Vein endothelial cell (primary cell): ENCODE results near the genes TAF3 and CELF2.

GRCh38 chr10:7412253-7412891, 1.5 kb upstream of the SFMBT2 start:
- CAGE, long polyA plus RNA = no peak

DNA sequence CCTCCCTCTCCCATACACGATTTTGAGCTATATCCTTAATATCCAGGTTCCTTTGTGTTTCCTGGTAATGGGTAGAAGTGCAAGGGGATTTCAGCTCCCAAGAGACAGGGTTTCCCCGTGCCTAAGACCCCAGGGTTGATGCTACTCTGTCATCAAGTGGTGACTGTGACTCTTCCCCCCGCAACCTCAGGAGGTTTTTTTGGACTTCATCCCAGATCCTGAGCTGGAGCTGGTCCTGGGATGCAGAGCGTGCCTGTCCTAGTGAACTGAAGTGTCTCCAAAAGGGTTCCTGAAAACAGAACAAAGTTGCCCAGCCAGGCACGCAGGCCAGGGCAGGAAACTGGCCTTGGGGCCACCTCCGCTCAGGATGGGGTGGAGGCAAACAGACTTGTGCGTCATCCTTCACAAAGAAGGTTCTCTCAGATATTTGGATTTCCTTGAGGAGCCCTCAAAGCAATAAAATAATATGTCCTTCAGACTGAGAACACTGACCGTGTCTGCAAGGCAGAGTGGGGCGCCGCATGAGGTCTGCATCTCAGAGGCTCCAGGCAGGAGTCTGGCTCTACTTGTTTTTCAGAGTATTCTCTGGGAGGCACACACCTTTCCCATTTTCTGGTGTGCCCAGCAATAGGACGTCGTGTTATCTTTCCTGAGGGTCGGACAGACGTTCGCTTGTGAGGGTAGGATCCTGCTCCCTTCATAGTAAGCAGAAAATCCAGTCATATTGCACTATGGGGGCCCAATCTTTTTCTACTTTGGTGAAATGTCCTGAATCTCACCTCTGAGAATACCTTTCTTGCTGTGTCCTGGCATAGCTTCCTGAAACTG, 118.8 kb downstream of the ITIH5 start:
- CAGE, long polyA plus RNA = no peak

DNA sequence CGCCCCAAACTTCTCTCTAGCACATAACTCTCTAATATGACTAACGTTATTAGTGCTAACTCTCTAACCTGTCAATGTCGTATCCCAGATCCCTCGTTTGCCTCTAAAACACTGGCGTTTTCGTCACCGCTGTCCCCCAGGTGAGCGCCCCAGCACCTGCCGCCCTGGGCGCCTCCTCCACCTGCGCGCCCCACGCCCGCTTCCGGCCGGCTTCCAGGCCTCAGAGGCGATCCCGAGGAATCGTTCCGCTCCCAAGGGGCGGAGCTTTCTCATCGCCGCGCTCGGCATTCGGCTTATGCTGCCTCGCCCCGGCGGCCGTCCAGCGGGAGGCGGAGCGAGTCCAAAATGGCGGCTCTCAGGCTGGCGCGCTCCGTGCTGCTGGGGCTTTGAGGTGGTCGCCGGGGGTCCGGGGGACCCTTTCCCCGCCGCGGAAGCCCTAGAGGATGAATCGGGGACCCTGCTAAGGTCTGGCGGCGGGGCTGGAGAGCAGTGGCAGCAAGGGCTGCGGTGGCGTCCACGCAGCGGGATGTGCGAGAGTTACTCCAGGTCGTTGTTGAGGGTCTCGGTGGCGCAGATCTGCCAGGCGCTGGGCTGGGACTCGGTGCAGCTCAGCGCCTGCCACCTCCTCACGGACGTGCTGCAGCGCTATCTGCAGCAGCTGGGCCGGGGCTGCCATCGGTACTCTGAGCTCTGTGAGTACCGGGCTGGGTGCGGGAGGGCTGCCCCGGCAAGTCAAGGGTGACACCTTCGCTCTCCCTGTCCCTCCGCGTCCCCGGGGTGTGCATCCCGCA, at the start of gene TAF3:
TSS of gene TAF3 (plus strand) at position 322 of the 791 bp plus-strand sequence.
- CAGE, long polyA plus RNA = no peak

DNA sequence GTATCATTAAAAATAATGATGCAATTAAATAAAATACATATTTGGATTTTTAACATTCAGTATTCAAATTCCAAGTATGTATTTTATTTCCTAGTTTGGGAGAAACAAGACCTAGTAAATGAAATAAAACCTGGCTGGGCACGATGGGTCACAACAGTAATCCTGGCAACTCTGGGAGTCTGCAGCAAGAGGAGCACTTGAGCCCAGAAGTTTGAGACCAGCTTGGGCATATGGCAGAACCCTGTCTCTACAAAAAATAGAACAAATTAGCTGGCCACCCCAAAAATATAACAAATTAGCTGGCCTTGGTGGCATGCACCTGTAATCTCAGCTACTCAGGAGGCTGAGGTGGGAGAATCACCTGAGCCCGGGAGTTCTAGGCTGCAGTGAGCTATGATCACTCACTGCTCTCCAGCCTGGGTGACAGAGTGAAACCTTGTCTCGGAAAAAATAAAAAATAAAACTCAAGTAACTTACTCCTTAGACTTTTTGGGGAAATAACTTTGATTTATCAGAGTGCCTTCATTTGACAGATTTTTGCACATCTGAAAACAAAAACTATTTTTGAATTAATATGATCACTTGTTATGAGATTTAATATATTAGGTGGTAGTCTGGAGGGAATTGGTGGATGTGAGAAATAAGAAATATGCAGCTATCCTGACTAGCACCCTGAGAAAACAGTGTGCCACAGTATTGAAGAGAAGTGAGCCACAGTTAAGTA, 61.7 kb downstream of the TAF3 start:
- CAGE, long polyA plus RNA = no peak

- CAGE, long polyA plus RNA = no peak
Measured at GRCh38 chr10:7964653-7965798, 89.5 kb upstream of the GATA3 start.

DNA sequence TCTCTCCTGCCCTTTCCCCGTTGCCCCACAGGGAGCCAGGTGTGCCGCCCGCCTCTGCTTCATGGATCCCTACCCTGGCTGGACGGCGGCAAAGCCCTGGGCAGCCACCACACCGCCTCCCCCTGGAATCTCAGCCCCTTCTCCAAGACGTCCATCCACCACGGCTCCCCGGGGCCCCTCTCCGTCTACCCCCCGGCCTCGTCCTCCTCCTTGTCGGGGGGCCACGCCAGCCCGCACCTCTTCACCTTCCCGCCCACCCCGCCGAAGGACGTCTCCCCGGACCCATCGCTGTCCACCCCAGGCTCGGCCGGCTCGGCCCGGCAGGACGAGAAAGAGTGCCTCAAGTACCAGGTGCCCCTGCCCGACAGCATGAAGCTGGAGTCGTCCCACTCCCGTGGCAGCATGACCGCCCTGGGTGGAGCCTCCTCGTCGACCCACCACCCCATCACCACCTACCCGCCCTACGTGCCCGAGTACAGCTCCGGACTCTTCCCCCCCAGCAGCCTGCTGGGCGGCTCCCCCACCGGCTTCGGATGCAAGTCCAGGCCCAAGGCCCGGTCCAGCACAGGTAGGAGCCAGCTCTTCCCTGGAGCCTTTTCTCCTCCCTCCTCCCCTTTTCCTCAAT, 3.9 kb downstream of the GATA3 start:
- CAGE, long polyA plus RNA = no peak

DNA sequence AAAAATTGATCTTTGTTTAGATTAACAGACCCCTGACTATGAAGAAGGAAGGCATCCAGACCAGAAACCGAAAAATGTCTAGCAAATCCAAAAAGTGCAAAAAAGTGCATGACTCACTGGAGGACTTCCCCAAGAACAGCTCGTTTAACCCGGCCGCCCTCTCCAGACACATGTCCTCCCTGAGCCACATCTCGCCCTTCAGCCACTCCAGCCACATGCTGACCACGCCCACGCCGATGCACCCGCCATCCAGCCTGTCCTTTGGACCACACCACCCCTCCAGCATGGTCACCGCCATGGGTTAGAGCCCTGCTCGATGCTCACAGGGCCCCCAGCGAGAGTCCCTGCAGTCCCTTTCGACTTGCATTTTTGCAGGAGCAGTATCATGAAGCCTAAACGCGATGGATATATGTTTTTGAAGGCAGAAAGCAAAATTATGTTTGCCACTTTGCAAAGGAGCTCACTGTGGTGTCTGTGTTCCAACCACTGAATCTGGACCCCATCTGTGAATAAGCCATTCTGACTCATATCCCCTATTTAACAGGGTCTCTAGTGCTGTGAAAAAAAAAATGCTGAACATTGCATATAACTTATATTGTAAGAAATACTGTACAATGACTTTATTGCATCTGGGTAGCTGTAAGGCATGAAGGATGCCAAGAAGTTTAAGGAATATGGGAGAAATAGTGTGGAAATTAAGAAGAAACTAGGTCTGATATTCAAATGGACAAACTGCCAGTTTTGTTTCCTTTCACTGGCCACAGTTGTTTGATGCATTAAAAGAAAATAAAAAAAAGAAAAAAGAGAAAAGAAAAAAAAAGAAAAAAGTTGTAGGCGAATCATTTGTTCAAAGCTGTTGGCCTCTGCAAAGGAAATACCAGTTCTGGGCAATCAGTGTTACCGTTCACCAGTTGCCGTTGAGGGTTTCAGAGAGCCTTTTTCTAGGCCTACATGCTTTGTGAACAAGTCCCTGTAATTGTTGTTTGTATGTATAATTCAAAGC, 19.5 kb downstream of the GATA3 start:
- CAGE, long polyA plus RNA = no peak

- CAGE, long polyA plus RNA = no peak
Measured at GRCh38 chr10:8416571-8416789, 362.0 kb downstream of the GATA3 start.

DNA sequence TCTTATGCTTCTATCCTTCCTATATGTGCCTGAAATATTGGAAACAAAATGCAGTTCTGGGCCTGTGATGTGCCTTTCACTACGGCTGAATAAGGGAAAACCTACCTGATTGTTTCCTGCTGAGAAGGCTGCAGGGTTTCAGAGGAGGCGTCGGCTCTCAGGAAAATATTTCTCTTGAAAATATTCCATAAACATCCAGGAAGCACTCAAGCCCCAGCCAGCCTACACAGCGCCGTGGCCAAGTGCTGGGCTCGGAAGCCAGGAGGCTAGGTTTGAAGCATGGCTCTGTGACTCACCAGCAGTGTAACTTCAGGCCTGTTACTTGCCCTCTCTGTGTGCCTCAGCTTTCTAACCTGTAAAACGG, 399.0 kb downstream of the GATA3 start:
- CAGE, long polyA plus RNA = no peak

DNA sequence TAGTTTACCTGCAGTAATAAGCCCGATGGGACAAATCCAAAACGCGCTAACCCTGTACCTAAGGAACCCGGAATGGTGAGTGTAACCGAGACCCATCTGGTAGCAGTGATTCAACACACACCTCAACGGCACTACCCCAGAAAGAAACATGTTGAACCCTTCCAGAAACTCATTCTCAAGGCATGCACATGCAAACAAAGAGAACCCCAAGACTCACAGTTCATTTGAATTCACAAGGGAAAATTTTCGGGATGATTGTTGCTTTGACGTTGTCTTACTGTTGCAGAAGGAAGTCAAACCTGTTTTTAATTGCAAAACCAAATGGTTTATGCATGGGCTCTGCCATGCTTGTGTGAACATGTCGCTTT, 539.6 kb downstream of the GATA3 start:
- CAGE, long polyA plus RNA = no peak

- CAGE, long polyA plus RNA = no peak
Measured at GRCh38 chr10:10794673-10795288, 222.9 kb upstream of the CELF2 start.

GRCh38 chr10:10796154-10797135, 221.2 kb upstream of the CELF2 start:
- CAGE, long polyA plus RNA = no peak

DNA sequence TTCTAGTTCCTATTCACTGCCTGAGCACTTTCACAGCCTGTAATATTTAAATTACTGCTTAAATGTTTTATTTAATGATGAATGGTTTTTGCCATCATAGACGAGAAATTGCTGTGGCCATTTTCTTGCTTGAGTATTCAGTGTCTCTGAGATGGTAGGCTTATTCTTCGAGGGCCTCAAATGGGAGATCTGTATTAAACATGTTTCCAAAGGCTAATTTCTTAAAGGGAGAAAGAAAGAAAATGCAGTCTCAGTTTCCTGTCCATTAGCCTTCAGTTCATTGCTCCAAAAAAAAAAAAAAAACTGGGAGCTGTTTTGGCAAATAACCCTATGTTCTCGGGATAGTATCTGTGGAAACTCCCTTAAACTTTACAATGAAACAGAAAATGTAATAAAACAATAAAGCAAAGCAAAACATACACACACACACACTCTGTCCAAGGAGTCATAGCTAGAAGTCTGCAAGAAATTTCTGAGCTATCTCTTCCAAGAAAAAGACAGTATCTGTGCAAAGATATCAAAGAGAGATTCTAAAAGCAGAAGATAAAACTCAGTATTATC, 172.5 kb upstream of the CELF2 start:
- CAGE, long polyA plus RNA = no peak

GRCh38 chr10:11017240-11018440, at the start of gene CELF2:
TSS of gene CELF2 (plus strand) at chr10:11017872.
- CAGE, long polyA plus RNA = no peak

DNA sequence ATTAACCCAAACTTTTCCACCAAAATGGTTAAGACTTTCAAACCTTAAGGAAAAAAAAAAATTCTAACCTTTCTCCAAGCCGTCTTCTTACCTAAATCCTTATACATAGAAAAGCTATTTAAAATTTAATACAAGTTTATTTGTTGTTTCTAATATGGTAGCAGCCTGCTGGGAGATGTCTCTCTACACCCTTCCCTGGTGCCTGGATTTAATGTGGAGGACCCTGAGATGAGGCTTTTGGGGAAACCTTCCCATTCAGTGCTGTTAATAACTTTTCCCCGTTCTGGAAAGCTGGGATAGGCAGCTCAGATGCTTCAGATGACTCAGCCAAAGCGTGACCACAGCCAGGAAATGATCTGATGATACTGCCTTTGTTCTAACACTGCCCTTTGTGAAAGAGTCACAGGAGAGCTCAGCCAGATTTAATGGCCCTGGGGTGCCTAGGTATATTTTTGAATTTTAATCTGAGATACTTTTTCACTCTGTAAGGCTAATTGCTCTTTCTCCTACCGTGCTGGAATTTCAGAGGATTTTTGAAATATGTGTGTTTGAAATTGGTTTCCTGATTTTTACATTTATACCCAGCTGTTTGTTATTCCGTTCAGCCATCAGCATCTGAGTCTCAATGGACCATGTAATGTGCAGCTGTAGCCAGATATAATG, 17.6 kb downstream of the CELF2 start:
- CAGE, long polyA plus RNA = no peak

DNA sequence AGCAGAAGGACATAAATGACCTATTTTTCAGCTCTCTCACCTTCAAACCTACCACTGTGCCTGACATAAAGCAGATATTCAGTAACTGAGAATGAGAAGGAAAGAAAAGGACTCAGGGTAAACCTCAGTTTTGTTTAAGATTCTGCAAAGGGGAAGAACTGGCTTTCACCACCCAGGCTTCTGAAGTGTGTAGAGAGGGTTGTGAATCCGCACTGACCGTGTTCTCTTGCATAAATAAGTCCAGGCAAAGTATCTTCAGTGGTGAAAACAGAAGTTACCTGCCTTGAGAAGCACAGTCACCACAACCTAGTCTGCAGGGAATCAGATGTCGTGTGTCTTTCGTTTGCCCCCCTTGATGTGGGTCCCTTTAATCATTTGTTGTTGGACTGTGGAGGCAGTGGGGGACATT, 139.9 kb downstream of the CELF2 start:
- CAGE, long polyA plus RNA = no peak

DNA sequence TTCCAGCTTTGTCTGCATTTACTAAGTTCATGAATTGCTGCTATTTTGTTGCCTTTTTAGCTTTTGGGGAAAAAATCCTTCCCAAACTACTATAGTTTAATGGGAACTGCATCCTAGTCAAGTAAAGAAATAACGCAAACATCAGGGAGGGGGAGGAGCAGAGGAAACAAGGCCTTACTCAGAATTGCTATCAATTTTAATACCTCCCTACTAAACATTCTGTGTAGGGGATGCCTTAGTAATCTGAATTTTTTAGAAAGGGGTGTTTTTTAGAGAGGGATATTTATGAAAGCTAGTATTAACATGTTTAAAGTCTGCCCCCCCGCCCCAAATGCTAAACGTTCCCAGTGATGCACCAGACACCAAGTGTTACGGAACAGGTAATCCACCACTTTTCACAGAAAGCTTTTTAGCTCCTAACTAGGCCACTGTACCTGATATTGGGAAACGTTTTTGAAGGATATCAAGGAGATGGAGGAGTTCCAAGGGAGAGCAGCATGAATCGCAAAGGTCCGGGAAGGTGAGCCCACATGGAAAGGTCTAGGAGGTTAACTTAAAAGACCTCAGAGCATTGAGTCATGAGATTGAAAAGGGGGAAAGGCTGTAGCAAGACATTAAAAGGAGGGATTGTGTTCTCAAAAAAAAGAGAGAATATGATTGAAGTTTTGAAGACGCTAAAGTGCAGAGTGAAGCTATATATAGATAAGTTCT, 157.2 kb downstream of the CELF2 start:
- CAGE, long polyA plus RNA = no peak

DNA sequence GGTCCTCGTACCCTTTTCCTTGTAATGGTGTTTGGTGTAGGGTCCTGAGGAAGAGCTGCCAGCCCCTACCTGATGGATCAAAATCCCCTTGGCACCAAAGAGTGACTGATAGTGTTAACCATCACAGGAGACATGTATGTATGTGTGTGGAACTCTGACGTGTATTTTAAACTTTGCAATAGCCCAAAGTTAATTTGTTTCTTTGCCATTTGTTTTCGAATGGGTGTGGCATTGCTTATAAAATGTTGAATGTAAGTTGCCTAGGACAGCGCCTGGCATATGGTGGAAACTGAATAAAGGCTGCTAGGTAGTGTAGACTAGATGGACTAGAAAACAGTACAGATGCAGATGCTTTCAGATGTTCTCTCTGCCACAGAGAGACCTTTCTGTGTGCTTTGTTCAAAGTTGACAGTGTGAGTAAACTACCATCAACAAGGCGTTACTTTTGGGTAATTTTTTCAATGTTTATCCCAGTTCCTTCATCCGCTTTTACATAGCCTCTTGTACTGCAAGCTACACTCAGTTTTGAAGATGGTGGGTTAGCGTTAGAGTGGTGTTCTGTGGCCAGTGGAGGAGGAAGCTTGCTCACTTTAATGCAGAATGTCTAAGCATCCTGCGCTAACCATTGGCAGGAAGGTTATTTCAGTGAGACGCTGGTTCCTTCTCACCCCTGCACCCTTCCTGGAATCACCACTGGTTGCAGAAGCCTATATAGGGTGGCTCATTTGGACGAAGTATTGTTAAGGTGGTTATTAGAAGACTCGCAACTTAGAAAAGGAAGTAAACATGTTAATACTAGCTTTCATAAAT, 158.9 kb downstream of the CELF2 start:
- CAGE, long polyA plus RNA = no peak

GRCh38 chr10:11236599-11237687, 219.3 kb downstream of the CELF2 start:
- CAGE, long polyA plus RNA = no peak

- CAGE, long polyA plus RNA = no peak
Measured at GRCh38 chr10:11246430-11247073, 228.9 kb downstream of the CELF2 start.